Jurkat, Clone E6-1 (cell line): Measurements from ENCODE around the gene IGLL5.

DNA sequence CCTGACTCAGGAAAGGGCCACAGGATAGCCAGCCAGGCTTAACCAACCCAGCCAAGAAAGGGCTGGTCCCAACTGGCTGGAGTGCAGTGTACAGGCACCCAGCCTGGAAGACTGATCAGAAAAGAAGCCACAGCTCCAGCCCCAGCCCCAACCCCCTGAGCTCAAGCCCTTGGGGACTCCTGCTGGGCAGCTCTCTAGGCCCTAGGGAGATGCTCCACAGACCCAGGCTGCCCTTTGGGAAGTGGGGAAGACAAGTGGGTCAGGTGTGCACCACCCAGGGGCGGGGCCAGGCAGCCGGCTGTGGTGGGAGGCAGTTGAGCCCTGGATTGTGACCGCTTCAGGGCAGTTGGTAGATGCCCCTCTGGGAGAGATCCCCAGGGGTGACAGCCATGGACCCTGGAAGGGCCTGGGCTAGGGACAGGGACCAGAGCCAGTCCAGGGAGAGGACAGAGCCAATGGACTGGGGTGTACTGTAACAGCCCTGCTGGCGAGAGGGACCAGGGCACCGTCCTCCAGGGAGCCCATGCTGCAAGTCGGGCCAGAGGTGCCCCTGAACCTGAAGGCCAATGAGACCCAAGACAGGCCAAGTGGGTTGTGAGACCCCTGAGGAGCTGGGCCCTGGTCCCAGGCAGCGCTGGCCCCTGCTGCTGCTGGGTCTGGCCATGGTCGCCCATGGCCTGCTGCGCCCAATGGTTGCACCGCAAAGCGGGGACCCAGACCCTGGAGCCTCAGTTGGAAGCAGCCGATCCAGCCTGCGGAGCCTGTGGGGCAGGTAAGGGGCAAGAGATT, at the start of gene IGLL5:
Gene IGLL5 (plus strand): TSS at position 329 of the 789 bp plus-strand sequence.
- RRBS = no CpG with 5 or more reads among the region's 13 CpGs

DNA sequence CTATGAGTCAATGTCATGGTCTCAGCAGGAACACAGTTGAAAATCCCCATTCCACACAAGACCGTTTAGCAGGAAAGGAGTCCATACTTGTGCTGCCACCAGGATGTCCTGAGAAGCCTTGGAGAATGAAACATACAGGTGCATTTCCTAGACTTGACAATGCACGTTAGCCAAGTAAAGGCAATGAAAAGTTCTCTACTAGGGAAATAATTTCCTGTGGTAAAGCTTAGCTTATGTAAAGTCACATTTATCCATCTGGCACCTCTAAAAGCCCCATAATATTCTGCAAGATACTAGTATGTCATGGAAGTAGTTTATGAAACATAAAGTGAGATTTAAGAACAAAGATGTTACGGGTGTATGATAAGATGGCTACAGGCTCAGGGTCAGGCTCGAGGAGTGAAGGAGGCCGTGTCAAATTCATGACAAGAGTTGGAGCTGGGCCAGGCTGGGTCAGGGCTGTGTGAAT, 14.5 kb downstream of the IGLL5 start:
- RRBS = no CpG with 5 or more reads among the region's 5 CpGs

DNA sequence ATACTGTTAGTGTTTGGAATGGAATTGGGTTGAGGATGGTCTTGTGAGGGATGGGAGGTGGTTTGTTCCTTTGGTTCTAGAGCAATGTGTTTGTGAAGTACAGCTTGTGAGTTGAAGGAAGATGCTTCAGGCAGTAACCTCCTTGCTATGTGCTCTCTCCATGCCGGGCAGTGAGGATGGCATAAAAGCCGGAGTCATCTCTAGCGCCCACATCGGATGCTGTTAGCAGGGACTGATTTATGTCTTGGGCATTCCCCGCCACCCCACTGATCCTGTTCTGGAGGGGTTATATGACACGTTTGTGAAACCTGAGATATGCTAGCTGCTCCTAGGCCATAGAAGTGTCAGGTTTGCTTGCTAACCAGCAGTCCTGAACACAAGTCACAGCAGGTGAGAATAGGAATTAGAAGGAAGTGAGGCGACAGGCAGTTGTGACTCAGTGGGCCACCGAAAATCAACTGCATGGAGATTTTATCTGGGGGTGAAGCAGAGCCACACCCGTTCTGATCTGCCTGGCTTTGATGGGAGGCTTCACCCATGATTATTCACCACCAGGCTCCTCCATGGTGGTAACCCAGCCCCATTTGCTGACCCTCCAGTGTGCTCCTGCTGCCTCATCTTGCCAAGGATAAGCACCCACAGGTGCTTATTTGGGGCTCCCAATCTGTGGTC, 2.2 kb downstream of the BCR start:
- RRBS = no CpG with 5 or more reads among the region's 9 CpGs

GRCh38 chr22:23204808-23205430, 24.6 kb downstream of the BCR start:
- RRBS = no CpG with 5 or more reads among the region's 10 CpGs

DNA sequence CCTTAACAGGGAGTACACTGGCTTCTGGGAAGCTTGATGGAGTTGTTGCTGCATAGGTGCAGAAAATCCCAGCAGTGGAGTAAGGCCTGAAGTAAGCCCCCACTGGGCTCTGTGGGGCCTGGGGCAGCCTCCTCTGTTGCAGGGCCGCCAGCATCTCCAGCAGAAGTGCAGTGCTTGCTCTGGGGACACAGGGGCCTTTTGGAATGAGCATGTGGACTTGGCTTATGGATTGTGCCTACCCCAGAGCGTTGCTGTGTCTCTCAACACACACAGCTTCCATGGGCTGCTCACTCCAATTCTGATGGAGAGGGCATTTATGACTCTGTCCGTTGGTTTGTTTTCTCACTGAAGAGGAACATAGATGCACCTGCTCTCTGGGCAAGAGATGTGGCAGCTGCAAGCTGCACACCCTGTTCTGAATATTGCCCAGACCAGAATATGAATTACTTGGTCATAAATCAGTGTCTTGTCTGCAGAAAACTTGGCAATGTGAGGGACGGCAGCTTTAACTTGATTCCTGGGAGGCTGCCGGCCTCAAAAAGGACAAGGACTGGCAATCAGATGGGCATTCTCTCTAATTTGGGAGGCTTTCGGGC, 32.2 kb downstream of the BCR start:
- RRBS = no CpG with 5 or more reads among the region's 6 CpGs

- RRBS = no CpG with 5 or more reads among the region's 9 CpGs
These were observed 57.1 kb downstream of the BCR start for GRCh38 chr22:23237385-23237783.

GRCh38 chr22:23305813-23306335, 125.6 kb downstream of the BCR start:
- RRBS = no CpG with 5 or more reads among the region's 13 CpGs

GRCh38 chr22:23509562-23510066, 70.5 kb downstream of the IGLL1 start:
- RRBS = no CpG with 5 or more reads among the region's 10 CpGs

DNA sequence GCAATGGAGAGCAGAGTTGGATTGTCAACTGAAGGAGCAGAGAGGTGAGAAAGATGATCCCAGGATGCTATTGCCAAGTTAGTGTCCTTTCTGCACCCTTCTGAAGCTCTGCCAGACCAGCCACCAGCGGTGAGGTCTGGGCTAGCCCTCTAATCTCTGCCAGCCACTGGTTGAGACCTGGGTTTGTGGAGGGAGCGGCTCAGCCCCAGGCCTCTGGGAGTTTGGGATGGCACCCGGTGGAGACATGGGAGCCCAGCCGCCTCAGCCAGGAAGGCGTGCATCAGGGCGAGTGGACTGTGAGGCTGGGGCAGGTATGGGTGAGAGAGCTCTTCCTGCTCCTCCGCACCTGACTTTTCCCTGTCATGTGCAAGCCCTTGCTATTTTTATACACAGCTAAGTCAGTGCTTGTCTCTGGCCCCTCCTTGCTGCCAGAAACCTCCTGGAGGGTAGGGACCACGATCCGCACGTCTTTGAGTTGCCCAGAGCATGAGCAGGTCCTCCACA, 53.6 kb downstream of the IGLL1 start:
- RRBS = no CpG with 5 or more reads among the region's 10 CpGs

DNA sequence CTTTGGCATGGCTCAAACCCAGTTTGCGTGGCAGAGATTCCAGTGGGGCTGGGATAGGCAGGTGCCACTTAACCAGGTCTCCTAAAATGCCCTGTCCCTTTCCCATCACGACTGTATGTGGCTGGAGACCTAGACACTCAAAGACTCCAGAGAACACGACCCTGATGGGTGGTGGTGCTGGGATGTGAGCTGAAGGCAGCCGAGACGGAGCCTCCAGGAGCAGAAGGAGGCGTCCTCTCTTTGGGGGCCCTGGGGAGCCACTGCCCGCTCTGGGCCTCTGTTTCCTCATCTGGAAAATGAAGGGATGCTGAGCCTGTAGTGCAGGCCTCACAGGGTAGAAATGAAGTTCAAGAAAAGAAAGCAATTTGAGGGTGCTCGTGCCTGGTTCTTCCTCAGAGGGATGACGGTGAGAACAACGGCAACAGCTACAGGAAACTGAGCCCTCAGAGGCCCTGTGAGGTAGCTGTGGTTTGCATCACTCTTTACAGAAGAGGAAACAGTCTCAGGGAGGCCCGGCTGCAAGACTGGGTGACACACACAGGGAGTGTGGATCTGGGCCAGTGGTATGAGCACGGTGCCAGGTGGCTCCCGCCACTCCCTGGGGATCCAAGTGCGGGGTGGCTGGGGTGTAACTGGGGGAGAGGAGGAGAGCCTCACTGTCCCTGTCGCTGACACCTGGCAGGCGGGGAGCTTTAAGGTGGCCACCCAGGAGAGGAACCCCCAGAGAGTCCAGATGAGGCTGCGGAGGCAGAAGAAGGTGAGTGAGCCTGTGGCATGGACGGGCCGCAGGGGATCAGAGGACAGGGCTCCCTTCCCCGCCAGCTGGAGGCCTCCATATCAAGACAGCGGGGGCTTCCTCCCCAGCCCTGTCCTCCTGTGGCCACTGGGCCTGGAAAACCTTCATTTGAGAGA, 5.4 kb downstream of the RGL4 start:
- RRBS = no CpG with 5 or more reads among the region's 21 CpGs

GRCh38 chr22:23773621-23774103, 1.0 kb downstream of the MMP11 start:
- RRBS = no CpG with 5 or more reads among the region's 3 CpGs

GRCh38 chr22:23815901-23816536, 22.8 kb downstream of the DERL3 start:
- RRBS = no CpG with 5 or more reads among the region's 13 CpGs

- RRBS = no CpG with 5 or more reads among the region's 12 CpGs
These were observed 22.2 kb downstream of the DERL3 start for GRCh38 chr22:23816537-23817049.

DNA sequence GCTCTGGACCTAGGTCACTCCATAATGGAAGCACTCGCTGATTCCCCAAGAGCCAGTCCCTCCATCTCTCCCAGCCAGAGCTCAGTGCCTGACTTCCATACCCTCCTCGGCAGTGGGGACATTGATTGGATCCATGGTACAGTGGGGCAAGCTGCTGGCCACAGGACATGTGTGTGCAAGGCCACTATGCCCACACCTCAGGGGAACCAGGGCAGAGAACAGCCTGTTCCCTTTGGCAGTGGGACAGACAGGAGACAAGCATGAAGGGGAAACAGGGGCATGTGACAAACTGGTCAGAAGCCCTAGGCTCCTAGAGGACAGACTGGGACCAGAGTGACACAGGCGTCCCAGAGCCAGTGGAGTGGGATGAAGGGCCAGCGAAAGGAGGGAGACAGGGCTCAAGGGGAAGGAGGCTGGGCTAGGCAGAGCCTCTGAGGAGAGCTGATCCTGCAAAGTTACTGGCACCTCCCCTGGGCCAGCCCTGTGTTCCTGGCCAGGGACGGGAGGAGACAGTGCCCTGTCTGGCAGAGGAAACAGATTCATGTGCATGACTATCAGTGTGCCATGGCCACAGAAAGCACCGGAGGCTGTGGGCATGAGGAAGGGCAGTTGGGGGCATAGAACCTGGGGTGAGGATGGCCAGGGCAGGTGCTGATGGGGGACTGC, 10.0 kb downstream of the DERL3 start:
- RRBS = no CpG with 5 or more reads among the region's 6 CpGs

DNA sequence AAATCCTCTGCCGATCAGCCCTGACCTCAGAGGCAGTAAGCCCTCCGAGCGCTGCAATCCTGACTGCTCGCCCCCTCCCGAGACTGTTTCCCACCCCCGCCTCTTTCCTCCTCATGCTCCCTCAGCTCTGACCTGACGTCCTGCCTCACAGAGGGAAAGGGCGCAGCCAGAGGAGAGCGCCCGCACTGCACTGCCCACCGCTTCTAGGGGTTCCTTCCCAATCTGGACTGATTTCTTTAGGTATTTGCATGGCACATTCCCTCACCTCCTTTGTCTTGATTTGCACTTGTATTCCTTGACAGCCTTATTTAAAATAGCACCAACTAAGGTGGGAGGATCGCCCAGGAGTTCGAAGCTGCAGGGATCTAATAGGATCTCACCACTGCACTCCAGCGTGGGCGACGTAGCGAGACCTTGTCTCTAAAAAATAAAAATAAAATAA, 624 bp downstream of the SLC2A11 start:
- RRBS = no CpG with 5 or more reads among the region's 17 CpGs

DNA sequence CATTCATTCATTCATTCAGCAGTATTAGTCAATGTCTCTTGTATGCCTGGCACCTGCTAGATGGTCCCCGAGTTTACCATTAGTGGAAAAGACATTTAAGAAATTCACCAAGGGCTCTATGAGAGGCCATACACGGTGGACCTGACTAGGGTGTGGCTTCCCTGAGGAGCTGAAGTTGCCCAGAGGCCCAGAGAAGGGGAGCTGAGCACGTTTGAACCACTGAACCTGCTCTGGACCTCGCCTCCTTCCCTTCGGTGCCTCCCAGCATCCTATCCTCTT, 676 bp upstream of the MIF start:
- RRBS = no CpG with 5 or more reads among the region's 5 CpGs

GRCh38 chr22:23893847-23894341, 289 bp upstream of the MIF start:
- RRBS = 2% methylated on average over 12 of the region's 37 CpGs

DNA sequence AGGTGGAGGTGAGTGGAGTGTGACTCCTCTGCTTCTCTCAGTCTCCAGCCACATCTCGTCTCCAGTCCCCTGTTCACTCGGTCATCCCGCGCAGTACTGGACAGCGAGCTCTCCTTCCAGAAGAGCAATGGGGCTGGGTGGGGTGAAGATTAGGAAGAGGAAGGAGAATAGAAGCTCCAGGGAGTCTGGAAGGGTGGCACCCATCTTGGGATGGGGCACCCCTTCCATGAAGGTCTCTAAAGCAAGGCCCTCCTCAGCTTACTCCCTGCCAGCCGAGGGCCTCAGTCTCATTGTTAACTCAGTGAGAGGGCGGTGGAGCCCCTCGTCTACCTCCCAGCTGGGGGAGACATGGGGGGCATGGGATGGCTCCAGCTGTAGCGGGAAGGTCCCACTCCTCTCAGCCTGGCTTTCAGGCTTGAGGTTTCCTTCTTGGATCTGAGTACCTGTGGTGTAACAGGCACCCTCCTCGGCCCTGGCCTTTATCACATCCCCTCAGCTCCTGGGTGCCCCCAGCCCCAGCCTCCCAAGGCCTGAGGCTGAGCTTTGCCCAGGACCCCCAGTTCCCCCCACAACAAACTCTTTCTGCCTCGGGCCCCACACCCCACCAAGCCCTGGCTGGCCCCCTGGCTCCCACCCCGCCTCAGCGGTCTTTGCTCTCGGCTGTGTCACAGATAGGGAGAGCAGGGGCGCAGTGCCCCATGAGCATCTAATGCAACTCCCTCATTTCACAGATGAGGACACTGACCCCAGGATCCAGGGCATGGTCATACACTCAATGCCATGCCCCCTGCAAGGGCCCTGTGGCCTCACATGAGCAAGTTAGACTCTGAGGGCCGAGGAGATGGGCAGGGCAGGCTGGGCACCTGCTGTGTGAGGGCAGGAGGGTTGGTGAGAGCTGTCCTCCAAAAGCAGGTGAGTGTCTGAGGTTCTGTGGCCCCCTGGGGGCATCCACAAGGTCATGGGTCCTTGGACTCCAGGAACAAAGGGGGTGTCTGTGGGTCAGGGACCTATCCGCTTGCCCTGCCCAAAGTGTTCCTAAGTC, 2.1 kb downstream of the MIF start:
- RRBS = no CpG with 5 or more reads among the region's 17 CpGs

GRCh38 chr22:24050732-24051209, 39.7 kb downstream of the CABIN1 start:
- RRBS = no CpG with 5 or more reads among the region's 11 CpGs

DNA sequence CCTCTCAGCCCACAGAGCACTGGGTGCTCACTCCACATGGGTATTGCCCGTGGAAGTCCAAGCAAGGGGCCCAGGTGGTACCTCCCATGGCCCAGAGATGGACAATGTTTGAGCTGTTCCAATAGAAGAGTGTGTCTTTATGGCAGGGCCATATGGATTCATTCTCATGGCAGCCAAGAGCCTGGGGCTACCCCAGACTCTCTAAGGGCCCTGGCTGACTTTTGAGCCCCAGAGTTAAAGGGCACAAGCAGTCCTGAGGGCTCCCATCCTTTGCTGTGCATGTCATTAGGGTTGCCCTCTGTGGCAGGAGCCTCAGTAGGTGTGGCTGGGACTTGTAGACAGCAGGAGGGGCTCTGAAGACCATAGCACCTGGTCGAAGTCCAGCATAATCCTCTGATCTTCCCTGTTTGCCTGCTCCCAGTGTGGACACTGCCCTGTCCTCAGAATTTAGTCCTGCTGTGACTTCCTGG, 33.1 kb upstream of the SUSD2 start:
- RRBS = no CpG with 5 or more reads among the region's 2 CpGs